GM23248 (cell line): ENCODE measurements around a stretch of chr4.

- RAMPAGE, long total RNA, result no peak
Measured at GRCh38 chr4:76526326-76527172, 91.5 kb downstream of the SHROOM3 start.

DNA sequence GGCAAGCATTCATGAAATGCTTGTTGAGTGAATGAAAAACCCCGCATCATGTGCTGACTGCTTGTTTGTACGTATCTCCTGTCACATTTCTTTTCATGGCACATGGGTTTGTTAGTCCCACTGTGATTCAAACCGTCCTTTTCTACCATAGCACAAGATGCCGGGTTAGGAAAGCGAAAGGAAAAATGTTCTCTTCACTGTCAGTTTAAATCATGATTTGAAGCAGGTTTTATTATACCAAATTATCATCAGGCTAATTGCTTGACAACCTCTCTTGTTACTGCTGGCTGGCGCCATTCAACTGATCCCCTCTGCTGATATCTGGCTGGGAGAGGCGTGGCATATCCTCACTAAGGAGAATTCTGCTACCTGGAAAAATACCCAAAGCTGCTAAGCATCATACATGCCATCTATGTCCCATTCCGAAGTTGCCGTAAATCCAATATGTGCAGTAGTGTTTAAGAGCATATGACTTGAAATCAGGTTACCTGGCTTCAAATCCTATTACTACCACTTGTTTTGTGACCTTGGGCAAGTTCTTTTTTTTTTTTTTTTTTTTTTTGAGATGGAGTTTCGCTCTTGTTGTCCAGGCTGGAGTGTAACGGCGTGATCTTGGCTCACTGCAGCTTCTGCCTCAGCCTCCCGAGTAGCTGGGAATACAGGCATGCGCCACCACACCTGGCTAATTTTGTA lies 145.0 kb downstream of the SHROOM3 start:
- RAMPAGE, long total RNA, result no peak

DNA sequence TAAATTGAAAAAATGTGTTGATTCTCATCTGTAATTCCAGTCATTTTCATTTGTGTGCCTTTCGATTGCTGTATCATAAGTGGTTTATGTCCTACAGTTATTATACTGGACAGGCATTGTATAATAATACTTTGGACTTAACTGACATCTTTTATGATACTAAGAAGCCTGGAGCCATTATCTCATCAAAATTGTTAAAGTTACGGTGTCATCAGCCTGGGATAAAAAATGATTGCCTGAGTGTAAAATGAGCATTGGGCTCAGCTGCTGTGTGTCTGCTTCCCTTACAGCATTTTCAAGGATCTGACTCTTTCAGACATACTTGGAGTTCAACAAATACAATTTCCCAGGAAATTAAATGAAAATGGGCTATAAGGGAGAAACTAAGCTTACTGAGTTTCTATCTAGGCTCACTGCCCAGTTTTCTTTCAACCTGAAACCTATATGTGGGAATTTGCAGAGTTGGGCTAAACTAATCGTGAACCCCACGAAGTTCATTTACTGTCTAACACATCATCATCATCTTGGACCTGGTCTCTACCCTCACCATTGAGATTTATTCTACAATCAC lies 146.4 kb downstream of the SHROOM3 start:
- RAMPAGE, long total RNA, result no peak

DNA sequence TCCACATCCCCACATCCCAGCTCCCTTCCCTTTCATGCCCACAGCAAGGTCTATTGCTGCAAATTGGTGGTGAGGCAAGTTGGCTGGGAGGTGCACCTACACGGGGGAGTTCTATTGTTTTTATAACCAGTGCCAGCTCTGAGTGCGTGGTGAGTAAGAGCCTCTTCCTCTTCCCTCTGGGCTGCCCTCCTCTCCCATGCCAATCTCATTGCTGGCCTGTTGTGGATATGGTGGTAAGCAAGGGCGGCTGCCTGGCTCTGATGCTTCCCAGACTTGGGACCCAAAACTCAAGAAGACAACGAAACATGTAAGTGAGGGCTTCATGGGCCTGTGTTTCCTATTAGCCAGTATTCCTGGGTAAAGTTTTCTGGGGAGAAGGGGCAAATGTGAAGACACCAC lies 204.3 kb downstream of the SHROOM3 start:
- RAMPAGE, long total RNA, result no peak

GRCh38 chr4:76666916-76667386 lies 231.0 kb downstream of the SOWAHB start:
- RAMPAGE, long total RNA, result no peak

- RAMPAGE, long total RNA, result no peak
Measured at GRCh38 chr4:76674842-76675530, 223.0 kb downstream of the SOWAHB start.

GRCh38 chr4:76695896-76696612 lies 201.9 kb downstream of the SOWAHB start:
- RAMPAGE, long total RNA, result no peak

DNA sequence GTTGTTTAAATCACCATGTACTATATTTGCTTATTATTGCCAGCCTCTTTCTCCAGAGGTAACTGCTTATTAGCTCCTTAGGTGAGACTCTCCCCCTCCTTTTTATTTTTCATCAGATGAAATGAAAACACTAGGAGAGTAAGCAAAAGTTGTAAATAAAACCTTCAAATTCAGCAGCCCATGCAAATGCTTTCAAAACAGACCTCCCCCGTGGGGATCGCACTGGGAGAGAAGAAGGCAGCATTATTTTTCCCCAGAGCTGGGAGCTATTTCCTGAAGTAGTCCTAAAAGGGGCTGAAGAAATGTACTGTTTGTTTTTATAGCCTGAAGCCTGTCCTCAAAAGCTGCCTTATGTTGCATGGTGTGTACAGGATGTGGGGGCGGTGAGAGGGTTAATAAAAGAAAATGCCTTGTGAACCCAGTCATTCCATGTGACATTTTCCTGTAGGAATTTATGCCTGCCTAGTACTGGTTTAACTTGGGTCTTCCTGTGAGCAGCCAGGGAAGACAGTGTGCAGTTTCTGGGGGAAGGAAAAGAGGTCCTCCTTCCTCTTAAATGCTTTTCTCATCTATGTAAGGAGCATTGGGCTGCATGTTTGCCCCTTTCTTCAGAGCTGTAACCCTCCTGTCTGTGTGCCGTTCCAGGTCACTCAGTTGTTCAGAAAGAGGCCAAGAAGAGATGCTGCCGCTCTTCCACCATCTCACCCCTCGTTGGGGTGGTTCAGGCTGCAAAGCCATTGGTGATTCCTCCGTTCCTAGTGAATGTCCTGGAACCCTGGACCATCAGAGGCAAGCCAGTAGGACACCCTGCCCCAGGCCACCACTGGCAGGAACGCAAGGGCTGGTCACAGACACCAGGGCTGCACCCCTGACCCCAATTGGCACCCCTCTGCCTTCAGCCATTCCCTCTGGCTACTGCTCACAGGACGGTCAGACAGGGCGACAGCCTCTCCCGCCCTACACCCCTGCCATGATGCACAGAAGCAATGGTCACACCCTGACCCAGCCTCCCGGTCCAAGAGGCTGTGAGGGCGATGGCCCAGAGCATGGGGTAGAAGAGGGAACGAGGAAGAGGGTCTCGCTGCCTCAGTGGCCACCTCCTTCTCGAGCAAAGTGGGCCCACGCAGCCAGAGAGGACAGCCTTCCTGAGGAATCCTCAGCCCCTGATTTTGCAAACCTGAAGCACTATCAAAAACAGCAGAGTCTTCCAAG lies 143.9 kb downstream of the SOWAHB start:
- RAMPAGE, long total RNA, result no peak

DNA sequence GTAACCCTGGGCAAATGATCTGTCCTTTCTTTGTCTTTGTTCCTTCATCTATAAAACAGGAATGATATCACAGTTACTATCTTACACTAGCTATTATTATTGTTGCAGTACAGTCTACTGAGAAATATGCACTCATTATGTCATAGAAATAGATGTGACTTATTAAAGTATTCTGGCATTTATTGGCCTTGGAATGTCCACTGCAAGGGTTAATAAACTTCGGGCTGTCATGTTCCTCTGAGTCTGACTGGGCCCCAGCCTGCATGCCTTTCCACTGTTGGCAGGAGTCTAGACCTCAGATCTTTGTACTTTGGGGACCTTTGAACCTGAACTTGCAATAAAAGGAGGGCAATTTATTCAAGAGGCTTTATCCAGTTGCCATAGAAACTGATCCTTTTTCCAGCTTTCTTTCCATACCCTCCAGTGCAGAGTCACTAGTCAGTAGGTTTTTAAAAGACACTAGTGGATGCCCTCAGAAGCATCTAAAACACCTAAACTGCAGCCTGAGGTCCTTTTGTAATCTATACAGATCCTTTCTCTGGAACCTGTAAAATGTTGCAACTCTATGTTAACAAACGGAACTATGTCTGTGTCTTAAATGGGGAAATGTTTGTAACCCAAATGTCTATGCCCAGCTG lies 41.7 kb downstream of the SOWAHB start:
- RAMPAGE, long total RNA, result no peak

- RAMPAGE, long total RNA, result no peak
Measured at GRCh38 chr4:76886791-76887235, 11.1 kb downstream of the SOWAHB start.

- RAMPAGE, long total RNA, result no peak
Measured at GRCh38 chr4:76896325-76897128, 1.4 kb downstream of the SOWAHB start.

- RAMPAGE, long total RNA, result no peak
Measured at GRCh38 chr4:76964202-76964426, 14.6 kb downstream of the SEPTIN11 start.

DNA sequence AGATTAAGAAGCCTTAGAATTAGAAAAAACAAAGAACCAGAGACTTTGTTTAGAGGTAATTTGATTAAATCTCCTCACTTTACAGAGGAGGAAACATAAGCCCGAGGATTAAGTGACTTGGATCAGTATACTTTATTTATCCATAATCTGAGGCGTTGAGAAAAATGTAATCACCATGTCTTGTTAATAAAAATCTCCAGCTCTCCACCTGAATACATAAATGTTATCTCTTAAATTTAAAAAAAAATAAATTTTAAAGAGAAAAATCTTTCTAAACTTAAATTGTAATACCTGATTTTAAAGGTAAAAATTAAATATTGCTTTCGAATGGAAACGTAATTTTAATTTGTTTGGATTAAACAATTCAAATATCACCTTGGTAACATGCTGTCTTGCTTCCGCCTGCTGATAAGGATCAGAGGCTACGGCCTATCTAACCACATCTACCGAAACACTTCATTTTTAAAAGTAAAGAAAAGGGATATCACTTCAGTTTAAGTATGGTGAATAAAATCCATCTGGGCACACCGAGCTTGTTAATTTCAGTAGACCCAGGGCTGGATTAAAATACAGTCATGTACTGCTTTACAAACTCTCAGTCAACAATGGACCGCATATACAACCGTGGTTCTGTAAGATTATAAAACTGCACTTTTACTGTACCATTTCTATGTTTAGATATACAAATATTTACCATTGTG lies 39.6 kb downstream of the SEPTIN11 start:
- RAMPAGE, long total RNA, result no peak

DNA sequence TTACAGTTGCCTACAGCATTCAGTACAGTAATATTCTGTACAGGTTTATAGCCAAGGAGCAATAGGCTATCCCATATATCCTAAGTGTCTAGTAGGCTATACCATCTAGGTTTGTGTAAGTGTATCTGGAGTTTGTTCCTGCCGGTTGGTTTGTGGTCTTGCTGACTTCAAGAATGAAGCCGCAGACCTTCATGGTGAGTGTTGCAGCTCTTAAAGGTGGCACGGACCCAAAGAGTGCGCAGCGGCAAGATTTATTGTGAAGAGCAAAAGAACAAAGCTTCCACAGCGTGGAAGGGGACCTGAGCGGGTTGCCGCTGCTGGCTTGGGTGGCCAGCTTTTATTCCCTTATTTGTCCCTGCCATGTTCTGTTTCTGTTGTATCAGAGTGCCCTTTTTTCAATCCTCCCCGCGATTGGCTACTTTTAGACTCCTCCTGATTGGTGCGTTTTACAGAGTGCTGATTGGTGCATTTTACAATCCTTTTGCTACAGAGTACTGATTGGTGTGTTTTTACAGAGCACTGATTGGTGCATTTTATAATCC lies 40.3 kb downstream of the SEPTIN11 start:
- RAMPAGE, long total RNA, result no peak

- RAMPAGE, long total RNA, result no peak
Measured at GRCh38 chr4:77034367-77035212, 41.2 kb downstream of the CCNI start.

- RAMPAGE, long total RNA, result no peak
Measured at GRCh38 chr4:77072993-77073510, 2.7 kb downstream of the CCNI start.

DNA sequence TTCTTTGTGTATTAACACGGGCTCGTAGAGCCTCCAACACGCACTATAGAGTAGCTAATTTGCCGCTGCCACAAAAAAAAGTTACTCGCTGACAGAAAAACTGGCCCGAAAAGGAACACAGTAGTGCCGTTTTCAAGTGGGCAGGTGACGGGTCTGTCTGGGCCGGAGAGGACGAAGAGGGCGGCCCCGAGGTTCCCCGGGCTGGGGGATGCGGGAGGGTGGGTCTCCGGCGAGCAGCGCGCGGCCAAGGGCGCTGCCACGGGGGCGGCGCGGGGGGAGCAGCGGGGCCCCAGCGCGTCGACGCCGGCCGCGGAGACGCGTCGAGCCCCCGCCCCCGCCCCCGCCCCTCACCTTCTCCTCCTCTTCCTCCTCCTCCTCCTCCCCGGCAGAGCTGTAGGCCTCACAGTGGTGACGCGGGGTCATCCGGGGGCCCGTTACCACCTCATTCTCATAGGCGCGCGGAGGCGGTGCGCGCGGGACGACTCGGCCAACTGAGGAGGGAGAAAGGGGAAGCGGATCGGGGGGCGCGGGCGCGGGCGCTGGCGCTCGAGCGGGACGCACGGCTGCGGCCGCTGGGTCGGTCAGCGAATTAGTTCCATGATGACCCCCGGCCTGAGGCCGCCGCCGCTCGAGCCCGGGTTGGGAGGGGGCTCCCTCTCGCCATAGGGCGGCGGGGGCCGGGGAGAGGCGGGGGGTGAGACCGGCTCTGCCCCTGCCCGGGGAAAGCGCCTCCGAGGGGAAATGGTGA lies 494 bp downstream of the CCNI start:
- RAMPAGE, long total RNA, result no peak

GRCh38 chr4:77171128-77171481 lies 14.1 kb downstream of the CCNG2 start:
- RAMPAGE, long total RNA, result no peak

GRCh38 chr4:77434211-77434705 lies 171.4 kb upstream of the CXCL13 start:
- RAMPAGE, long total RNA, result no peak

GRCh38 chr4:77538604-77538995 lies 67.0 kb upstream of the CXCL13 start:
- RAMPAGE, long total RNA, result no peak